Jurkat, Clone E6-1 (cell line): ENCODE measurements around the gene ZNF501.

DNA sequence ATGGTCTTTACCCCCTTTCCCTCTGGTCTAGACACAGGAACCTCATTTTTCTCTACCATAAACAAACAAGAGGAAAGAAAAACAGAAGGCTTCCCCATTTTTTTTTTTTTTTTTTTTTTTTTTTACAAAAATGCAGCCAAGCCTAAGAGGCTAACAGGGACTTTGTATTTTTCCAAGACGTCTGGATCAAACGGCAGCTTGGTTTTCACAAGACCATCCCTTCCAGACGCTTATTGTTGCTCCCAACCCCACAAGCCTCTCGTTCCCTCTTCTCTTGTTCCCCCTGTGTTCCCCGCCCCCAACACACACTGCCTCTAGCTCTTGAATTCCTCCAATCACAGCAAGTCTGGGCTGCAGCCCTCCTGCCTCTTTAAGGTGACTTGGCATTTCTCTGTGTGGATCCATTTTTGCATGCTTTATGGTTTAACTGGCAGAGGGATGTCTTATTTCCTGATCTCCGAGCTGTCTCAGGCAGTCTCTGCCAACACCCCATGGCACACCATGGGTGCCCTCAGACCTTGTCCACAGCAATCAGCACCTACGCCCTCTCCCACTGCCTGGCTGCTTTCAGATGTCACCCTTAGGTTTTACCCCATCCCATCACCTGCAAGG, 182.1 kb downstream of the ABHD5 start:
- RRBS: no CpG with 5 or more reads among the region's 7 CpGs

GRCh38 chr3:43996215-43996614, 245.5 kb upstream of the TOPAZ1 start:
- RRBS: 51% methylated on average over 2 of the region's 29 CpGs

DNA sequence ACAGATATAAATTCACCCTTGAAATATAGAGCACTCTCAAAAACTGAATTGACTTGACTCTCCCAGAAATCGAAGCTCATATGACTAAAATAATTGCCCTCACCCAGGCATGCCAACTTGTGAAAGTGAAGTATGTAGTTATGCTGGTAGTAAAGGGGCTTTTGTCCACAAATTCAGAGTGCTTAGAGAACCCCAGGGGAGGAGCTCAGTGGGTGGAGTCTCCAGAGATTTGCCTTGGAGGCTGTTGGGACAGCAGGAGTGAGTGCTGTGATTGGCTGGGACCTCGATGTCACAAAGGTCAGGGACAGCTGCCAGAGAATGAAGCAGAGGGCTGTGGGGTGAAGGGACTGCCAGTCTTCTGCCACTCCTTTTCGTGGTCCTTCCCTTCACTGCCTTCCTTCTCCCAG, 49.8 kb downstream of the ZNF445 start:
- RRBS: no CpG with 5 or more reads among the region's 3 CpGs

GRCh38 chr3:44684942-44685279, 27.5 kb upstream of the ZNF502 start:
- RRBS: no CpG with 5 or more reads among the region's 5 CpGs

GRCh38 chr3:44729255-44729801, at the start of gene ZNF501:
TSS of gene ZNF501 (plus strand) at chr3:44729635.
- RRBS: no CpG with 5 or more reads among the region's 42 CpGs

GRCh38 chr3:44984437-44984715, 8.3 kb downstream of the EXOSC7 start:
- RRBS: no CpG with 5 or more reads among the region's 1 CpG

DNA sequence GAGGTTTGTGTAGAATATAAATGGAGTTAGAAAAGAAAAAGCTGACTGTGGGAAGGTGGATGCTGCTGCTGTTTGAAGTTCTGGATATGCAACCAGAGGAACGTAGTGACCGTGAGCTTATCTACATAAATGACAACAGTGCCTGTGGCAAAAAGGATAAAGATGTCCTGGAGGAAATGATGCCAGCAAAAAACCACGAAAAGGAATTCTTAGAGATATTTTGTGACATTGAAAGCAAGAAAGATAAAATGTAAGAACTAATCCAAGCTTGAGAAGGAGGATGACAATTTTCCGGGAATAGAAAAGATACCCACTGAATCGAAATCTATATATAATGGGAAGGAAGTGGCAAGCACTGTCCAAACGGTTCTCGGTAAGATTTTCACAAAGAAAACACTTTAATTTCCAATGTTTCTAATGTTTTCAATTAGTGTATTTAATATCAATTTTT, 19.3 kb downstream of the CLEC3B start:
- RRBS: no CpG with 5 or more reads among the region's 7 CpGs

- RRBS: no CpG with 5 or more reads among the region's 7 CpGs
These were observed 48.4 kb upstream of the LIMD1 start for GRCh38 chr3:45545987-45546740.

DNA sequence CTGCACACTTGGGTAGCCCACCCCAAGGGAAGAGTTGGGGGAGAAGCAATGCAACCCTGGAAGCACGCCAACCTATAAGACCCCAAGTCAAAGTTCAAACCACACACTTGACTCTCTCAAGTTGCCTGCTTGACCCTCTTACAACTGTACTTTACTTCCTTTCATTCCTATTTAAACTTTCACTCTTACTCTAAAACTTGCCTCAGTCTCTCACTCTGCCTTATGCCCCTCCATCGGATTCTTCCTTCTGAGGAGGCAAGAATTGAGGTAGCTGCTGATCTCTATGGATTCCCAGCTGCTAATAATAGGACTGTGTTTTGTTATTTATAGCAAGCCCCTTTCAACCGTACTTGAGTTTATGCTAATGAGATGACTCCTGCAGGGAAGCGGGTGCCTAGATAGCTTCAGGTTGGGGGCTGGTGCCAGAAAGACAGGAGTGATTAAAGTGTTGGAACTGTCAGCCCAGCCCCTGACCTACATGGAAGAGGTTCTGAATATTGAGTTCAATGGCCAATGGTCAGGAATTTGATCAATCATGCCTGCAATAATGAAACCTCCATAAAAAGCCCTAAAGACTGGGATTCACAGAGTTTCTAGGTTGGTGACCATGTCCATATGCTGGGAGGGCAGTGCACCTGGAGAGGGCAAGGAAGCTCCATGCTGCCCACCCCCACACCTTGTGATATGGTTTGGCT, 21.8 kb upstream of the LIMD1 start:
- RRBS: no CpG with 5 or more reads among the region's 4 CpGs

DNA sequence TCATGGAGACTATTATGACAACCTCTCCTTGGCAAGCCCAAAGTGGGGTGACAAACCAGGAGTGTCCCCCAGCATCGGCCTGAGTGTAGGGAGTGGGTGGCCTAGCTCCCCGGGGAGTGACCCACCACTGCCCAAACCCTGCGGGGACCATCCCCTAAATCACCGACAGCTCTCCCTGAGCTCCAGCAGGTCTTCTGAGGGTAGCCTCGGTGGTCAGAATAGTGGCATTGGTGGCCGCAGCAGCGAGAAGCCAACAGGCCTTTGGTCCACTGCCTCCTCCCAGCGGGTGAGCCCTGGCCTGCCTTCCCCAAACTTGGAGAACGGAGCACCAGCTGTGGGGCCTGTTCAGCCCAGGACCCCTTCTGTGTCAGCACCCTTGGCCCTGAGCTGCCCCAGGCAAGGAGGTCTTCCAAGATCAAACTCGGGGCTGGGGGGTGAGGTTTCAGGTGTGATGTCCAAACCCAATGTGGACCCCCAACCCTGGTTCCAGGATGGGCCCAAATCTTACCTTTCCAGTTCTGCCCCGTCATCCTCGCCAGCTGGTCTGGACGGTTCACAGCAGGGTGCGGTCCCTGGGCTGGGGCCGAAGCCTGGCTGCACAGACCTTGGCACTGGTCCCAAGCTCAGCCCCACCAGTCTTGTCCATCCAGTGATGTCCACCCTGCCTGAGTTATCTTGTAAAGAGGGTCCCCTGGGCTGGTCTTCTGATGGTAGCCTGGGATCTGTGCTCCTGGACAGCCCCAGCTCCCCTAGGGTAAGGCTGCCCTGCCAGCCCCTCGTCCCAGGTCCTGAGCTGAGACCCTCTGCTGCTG, 1.1 kb downstream of the LIMD1 start:
- RRBS: no CpG with 5 or more reads among the region's 16 CpGs

GRCh38 chr3:45604141-45604655, 9.6 kb downstream of the LIMD1 start:
- RRBS: no CpG with 5 or more reads among the region's 10 CpGs

- RRBS: no CpG with 5 or more reads among the region's 4 CpGs
These were observed 14.4 kb downstream of the LIMD1 start for GRCh38 chr3:45608955-45609350.

- RRBS: no CpG with 5 or more reads among the region's 10 CpGs
These were observed 5.7 kb upstream of the SACM1L start for GRCh38 chr3:45683354-45684017.

DNA sequence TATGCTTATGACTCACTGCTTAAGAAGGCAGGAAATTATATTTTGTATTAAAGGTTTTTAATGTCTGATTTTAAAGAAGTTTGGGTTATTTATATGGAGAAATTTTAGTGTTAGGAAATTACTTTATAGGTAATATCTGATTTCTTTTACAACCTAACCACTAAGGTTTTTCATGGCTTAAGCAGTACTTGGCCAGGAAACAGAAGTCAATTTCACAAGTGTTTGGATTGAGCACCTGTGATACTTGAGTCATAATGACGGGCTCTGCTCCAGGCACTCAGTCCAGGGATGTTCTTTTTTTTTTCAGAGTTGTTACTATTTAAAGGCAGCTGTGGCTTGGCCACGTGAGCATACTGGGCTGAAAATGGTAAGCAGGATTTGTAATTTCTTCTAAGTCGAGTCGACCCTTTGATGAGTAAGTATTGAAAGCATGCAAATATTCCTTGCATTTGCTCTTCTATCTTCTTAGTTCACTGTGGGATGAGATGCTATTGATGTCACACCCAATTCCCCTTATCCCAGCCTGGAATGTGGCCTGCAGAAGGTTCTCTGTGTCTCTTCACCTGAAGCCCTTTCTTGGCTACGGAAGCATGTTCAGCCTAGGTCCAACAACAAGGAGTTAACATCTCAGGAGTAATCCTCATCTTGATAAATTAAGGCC, 21.8 kb upstream of the SLC6A20 start:
- RRBS: no CpG with 5 or more reads among the region's 5 CpGs

DNA sequence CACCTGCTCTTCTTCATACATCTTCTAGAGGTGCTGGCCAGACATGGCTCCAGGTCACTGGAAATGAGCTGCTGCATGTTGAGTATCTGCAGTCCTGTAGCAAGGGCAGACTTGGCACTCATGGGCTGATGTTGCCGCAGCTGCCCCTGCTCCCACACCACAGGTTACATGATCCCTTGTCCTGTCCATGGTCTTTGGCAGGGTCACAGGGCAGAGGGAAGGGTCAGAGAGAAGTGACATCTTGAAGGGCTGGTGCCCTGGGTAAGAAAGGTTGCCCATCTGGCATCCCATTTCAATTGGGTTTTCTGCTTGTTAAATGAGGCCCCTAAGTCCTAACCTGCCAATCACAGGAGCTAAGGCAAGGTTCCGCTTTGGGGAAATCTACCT, 2.0 kb downstream of the CXCR6 start:
- RRBS: no CpG with 5 or more reads among the region's 2 CpGs

DNA sequence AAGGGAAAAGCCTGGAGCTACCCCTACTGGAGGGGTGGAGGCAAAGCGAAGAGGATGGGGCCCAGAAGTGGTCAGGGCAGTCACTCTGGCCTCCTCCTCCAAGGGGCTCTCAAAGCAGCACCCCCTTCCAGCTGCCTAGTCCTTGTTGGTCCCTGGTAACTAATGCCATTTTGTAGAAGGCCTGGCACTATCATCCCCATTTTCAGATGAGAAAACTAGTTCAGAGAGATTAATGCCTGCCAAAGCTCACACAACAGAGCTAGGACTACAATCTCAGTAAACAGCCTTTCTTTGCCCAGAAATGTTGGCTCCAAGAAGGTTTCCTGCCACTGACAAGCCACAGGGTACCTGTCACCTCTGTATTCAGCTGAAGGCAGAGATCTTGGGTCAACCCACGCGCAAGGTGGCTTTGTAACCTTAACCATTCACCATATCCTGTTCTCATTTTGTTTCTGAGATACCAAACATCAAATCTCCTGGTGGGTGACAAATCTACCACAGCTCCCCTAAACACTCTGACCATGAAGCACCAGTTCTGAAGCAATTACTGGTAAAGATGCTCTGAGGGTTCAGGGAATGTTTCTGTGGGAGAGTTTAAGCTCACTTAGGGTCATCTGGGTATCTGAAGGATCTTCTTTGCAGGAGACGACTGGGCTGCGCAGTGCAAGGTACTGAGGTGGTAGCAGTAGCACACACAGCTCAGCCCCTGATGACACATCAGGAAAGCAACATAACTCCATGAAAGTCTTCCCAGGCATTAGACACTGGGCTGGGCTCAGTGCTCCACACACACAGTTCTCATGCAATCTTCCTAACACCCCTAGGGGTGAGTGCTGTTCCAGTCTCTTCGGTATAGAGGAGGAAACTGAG, 7.4 kb downstream of the CXCR6 start:
- RRBS: no CpG with 5 or more reads among the region's 6 CpGs

- RRBS: no CpG with 5 or more reads among the region's 3 CpGs
These were observed 35.4 kb upstream of the XCR1 start for GRCh38 chr3:46062636-46063125.

DNA sequence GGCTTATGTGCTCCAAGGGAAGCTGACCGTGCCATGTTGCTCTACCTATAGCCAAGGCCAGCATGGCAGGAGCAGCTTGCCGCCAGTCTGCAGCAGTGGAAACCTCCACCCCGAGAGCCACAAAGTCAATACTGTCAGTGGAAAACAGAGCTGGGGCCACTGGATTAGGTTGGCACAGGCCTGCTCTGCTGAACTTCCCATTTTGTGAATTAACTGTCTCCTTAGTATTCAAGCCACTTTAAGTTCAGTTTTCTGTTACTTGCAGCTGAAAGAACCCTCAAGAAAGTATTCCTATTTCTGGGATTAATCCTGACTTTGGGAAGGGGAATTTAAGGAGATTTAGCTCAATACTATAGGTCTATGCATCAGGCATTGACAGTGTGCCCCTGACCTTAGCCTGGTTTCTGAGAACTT, 63.8 kb upstream of the XCR1 start:
- RRBS: no CpG with 5 or more reads among the region's 3 CpGs